Frontal cortex (tissue), 2 donors: ENCODE measurements around a stretch of chr3.

DNA sequence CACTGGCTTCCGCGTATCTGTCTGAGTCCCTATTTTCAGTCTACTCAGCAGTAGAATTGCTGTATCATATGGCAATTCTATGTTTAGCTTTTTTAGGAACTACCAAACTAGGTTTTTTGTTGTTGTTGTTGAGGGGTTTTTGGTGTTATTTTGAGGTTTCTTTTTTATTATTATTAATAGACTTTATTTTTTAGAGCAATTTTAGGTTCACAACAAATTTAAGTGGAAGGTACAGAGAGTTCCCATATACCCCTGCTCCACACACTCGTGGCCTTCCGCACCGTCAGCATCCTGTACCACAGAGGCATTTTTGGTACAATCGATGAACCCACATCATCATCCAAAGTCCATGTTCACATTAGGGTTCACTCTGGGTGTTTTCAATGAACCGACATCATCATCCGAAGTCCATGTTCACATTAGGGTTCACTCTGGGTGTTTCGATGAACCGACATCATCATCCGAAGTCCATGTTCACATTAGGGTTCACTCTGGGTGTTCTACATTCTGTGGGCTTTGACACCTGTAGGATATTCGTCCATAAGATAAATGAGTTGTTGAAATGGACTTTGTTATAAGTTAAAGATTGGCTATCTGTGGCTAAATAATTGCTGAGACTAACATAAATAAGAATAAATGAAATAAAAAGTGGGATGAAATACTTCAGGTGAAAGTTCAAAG lies 67.9 kb downstream of the LMLN start:
- RAMPAGE, long total RNA: no peak

DNA sequence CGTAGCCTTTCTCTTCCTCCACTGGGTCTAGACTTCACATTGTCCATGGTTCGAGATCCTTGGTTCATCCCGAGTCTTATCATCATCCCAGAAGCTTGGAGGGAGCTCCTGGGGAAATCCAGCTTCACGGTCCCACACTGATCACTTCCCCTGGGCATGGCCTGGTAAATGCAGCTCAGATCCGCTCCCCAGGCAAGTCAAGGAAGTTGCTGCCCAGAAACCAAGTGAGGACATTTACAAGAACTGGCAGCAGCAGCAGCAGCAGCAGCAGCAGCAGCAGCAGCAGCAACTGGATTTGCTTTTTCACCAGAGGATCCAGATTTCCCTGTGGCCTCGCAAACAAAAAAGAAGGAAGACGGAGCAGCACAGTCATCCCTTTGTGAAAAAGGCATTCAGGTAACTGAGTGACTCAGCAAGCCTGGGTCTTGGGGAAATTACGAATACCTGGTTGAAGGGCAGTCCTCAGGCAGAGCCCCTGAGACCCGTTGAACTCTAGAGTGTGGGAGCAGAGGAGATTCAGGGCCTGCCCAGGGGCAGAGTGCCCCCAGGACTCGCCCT lies 193.1 kb downstream of the LMLN start:
- RAMPAGE, long total RNA: no peak